ENCODE measurements around the gene SLC9A3.

- RRBS = no CpG with 5 or more reads among the region's 20 CpGs
Observed at GRCh38 chr5:90876-91802, 829 bp upstream of the PLEKHG4B start.

DNA sequence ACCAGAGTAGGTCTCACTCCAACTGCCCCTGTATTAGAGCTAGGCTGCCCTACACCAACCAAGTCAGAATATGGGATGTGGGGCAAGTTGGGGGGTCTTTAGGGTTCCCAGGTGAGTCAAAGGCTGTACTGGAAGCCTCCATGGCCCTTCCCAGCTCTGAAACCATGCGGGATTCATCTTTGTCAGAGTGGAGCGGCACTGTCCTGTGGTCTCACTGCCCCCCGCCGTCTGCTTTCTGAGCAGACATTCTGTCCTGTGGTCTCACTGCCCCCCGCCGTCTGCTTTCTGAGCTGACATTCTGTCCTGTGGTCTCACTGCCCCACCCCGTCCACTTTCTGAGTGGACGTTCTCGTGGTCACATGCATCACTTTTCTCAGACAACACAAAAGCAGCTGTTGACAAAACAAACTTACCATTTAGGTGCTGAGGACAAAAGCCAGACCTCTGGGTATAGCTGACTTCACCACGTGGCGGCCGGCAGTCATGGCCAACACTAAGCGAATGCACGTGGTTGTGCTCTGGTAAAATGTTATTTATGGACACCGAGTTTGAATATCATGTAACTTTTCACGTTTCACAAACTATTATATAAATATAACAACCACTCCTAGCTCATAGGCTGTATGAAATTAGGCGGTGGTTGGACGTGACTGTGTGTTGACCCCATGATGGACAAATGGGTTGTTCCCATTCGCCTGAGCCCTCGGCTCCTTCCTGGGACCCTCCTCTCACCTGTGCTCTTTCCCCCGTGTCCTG, 2.8 kb downstream of the LRRC14B start:
- RRBS = no CpG with 5 or more reads among the region's 21 CpGs

DNA sequence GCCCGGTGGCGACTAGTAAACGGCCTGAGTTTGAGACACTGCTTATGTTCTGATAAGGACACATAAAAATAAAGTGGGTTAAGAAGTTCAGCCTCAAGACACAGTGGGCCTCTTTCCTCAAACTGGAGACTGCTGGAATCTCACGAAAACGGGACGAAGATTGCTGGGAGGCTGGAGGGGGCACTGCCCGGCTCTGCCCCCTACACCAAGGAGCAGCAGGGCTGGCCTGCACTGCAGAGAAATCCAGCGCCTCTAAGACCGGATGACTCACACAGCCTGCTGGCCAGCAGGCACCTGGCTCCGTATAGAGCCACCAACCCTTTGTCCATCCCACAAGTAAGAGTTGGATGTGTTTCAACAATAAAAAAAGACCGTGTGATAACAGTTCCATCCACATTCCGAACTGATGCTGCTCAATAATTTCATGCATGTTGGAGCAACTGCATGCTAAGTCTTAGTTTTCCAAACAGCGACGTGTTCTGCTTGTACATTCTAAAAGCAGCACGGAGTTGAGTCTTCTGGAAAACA, 11.6 kb downstream of the CCDC127 start:
- RRBS = over 99% methylated on average over 4 of the region's 15 CpGs

GRCh38 chr5:206850-207731, 10.9 kb downstream of the CCDC127 start:
- RRBS = 91% methylated on average over 4 of the region's 17 CpGs

GRCh38 chr5:283202-284114, 12.0 kb downstream of the PDCD6 start:
- RRBS = no CpG with 5 or more reads among the region's 10 CpGs

DNA sequence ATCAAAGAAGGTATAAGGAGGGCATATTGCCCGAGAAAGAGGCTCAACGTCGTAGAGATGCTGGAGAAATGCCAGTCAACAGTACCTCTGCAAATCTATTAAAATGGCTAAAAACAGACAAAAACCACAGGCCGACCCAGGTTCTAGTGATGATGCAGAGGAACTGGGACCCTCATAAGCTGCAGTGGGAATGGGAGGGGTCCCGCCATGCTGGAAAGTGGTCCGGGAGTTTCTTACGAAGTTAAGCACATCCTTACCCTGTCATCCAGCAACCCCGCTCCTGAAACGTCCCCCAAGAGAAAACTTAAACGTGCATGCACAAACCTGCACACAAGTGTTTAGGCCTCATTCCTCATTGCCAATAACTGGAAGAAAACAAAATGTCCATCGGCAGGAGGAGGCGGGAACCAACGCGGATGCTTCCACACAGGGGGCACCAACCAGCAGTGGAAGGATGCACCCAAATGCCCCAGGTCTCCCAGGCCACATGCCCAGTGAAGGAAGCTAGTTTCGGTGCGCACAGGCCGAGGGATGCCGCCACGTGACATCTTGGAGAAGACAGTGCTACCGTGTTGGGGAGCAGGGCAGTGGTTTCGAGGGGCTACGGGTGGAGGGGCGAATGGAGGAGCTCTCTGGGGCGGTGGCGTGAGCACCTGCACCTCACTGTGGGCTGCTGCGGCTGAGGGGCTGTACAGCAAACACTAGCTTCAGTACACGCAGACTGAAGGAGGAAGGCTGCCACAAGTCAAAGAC, 23.1 kb downstream of the PDCD6 start:
- RRBS = no CpG with 5 or more reads among the region's 27 CpGs

DNA sequence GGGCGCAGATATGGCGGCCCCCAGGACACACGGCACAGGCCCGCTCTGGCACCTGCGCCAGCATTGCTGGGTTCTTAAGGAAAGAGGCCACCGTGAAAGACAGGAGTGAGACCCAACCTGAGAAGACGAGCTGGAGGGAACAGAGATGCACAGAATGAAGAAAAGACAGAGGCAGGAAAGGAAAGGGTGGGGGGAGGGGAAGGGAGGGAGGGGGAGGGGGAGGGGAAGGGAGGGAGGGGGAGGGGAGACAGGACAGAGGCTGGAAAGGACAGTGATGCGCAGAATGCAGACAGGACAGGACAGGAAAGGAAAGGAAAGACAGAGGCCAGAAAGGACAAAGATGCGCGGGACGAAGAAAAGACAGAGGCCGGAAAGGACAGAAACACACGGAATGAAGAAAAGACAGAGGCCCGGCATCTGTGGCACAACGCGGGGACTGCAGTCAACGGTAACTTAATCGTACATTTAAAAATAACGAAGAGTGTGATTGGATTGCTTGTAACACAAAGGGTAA, 53.2 kb upstream of the EXOC3 start:
- RRBS = 0% methylated on average over 2 of the region's 19 CpGs

GRCh38 chr5:477027-477582, 34.1 kb downstream of the EXOC3 start:
- RRBS = 73% methylated on average over 4 of the region's 23 CpGs

GRCh38 chr5:514601-515678, 9.3 kb downstream of the SLC9A3 start:
- RRBS = no CpG with 5 or more reads among the region's 25 CpGs

GRCh38 chr5:524318-524729, at the start of gene SLC9A3:
TSS of gene SLC9A3 (minus strand) at chr5:524449.
- RRBS = 4% methylated on average over 38 of the region's 62 CpGs

GRCh38 chr5:661295-661934, 31.7 kb downstream of the TPPP start:
- RRBS = no CpG with 5 or more reads among the region's 15 CpGs

GRCh38 chr5:717179-717602, 24.0 kb upstream of the TPPP start:
- RRBS = no CpG with 5 or more reads among the region's 8 CpGs

- RRBS = no CpG with 5 or more reads among the region's 16 CpGs
Observed at GRCh38 chr5:751301-751676, 33.2 kb downstream of the ZDHHC11B start.

GRCh38 chr5:757529-758638, 26.6 kb downstream of the ZDHHC11B start:
- RRBS = 65% methylated on average over 10 of the region's 31 CpGs

GRCh38 chr5:783728-784486, 622 bp downstream of the ZDHHC11B start:
- RRBS = 3% methylated on average over 3 of the region's 53 CpGs

GRCh38 chr5:869580-870165, 18.9 kb upstream of the ZDHHC11 start:
- RRBS = no CpG with 5 or more reads among the region's 13 CpGs

- RRBS = no CpG with 5 or more reads among the region's 10 CpGs
Observed at GRCh38 chr5:870166-870655, 19.4 kb upstream of the ZDHHC11 start.

GRCh38 chr5:891051-892148, 1.2 kb downstream of the BRD9 start:
- RRBS = no CpG with 5 or more reads among the region's 51 CpGs

DNA sequence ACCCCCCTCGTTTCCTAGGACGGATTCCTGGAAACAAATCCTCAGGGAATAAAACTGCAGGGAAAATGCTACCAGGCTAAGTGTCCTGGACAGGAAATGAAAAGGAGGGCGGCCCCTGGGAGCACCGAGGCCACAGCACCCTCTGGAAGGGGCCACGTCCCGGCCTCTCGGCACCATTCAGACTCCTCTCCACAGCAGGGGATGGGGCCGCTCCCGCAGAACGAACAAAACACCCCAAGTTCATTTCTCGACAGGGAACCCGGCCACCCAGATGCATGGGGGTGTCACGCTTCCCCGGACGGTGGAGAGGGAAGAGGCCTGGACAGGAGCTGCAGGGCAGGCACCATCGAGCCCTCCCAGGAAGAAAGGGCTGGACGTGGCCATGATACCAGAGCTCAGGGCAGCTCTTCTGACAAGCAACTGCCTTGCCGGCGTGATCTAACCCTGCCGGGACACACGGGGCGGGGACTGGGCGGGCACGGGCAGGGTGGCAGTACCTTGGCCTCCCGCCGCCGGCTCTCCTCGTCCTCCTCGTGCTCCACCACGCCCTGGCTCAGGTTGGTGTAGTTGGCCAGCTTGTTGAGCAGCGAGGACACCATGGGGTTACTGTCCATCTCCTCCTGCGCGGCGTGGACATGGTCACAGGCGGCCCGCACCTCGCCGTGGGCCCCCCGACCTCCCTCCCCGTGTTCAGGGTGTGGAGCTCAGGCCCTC, 18.7 kb downstream of the SLC12A7 start:
- RRBS = 96% methylated on average over 4 of the region's 40 CpGs

DNA sequence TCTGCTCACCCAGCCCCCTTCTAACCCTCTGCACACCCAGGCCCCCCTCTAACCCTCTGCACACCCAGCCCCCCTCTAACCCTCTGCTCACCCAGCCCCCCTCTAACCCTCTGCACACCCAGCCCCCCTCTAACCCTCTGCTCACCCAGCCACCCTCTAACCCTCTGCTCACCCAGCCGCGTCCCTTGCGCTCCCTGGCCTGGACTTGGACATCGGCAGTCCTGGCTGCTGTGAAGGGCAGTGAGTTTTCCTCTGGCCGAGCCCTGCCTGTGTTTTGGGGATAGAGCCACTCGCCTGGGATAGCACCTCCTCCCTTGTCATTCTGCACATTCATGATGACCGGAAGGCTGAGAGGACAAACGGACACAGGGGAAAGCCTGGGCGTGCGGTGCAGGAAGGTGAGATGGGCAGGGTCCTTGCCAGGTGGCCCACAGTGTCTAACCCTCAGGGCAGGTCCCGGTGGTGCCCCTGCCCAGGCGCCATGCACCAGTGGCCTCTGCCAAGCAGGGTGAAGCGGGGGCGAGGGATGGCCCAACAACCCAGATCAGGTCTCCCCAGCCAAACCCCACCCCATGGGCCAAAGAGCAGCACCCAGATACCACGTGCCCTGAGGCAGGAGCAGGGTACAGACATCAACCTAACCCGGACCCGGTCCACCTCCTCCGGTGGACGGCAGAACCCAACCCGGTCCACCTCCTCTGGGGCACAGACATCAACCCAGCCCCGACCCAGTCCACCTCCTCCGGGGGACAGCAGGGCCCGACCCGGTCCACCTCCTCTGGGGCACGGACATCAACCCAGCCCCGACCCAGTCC, 13.0 kb downstream of the SLC12A7 start:
- RRBS = no CpG with 5 or more reads among the region's 26 CpGs